ENCODE measurements around a stretch of chr3.

DNA sequence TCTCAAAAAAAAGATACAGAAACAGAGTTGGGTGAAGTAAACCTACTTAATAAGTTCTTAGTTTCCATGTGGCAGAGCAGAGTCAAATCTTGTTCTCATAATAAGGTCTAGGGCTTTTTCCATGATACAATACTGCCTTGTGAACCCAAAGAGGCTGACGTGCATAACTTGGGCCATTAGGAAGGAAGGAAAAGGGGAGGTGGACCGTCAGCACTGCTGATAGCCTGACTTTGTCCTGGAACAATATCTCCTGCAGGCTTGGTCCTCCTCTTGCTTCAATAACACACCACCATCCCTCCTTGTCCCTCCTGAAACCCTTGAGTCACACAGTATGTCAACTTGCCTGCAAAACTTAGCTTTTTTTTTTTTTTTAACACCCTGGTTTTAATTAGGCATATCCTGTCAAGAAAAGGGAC is 67.2 kb downstream of the WWTR1 start:
- PRO-cap: no peak

- PRO-cap: no peak
Observed at GRCh38 chr3:149924252-149924916, 46.3 kb downstream of the PFN2 start.

DNA sequence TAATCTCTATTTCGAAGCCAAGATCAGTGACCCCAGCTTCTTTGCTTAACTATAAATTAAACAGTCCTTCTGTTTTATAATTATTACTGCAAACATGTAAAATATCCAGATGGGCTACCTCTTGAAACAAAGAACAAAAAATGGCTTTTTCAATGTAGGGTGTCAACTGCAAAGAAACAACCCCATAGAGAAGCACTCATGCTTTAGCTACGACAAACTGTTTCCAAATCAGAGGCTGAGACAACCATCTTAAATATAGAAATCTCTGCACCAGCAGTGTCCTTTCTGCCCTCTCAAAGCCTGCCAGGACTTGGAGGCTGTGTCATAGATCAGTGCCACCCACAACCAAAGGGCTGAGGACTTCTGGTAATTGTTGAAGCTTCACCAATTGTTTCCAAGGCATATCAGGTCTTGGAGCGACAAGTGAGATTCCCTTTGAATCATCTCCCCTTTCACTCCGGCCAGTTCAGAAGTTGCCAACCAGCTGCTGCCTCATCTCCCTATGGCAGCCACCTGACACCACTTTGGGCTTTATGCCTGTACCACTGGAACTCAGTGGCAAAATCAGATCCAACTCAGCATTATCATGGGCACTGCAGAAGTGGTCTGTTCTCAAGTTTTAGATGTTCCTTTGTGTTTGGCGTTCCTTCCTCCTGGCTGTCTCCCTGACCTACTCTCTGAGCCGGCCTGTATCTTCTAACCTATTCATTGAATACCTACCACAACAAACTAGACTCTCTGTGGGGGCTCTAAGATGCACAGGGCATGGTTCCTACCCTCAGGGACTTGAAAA is 90.6 kb upstream of the PFN2 start:
- PRO-cap: no peak

DNA sequence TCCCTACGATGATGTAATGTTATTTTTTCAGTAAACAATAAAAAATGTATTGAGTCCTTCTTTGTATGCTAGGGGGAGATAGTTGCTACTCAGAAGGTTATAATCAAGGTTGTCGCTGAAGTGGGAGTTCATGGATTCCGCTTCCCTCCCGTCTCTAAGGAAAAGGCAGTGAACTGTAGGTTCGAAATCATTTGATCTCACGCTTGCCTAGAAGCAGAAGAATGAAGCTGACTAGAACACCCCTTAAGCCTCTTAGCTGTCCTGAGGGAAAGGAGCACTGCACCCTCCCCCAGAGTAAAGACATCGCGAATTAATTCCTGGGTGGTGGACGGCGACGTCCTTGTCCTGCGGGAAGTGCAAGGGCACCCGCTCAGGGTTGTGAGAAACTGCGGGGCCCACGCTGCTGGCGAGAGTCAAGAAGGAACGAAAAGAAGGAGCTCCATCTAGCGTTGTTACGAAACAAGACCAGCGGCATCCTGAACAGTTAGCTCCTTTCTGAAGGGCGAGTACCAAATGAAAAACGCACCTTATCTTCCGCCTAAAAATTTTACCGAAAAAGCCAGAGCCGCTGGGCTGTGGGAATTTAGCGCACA is 213.3 kb upstream of the PFN2 start:
- PRO-cap: no peak

DNA sequence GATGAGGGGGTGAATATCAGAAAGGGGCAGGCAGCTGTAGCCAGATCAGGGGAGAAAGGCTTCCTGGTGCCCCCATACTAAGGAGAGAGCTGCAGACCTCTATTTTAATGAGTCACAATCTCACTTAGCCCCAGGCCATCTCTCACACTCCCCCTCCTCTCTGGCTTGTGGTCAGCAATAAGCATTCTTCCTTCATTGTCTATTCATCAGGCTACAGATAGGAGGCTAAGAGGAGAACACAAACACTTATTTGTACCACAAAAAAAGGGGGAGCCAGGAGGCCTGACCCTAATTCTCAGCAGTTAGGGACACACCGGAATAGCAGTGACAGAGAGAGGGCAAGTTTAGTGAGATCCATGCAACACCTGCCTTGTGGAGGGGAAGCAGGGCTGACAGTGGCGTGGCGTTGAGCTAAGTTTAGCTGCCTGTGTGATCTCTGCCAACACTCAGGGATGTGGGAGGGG is 192.0 kb upstream of the TSC22D2 start:
- PRO-cap: no peak

DNA sequence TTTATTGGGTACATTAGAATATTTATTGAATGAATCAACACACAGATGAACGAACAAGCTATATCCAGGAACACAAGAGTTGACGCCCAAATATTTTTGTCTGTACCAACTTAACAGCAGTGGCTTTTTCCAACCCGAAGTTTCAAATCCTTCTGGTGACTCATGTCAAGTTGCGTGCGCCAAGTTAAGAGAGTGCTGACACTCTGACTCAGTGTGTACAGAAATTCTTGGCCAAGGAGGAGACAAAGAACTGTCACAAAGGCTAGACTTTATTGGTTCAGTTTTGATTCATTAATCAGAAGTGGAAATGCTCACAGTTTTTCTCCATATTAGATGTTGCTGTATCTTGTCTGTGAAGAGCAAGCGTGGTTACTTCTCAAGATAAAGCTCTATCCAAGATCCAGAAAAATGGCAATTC is 59.6 kb upstream of the TSC22D2 start:
- PRO-cap: no peak

DNA sequence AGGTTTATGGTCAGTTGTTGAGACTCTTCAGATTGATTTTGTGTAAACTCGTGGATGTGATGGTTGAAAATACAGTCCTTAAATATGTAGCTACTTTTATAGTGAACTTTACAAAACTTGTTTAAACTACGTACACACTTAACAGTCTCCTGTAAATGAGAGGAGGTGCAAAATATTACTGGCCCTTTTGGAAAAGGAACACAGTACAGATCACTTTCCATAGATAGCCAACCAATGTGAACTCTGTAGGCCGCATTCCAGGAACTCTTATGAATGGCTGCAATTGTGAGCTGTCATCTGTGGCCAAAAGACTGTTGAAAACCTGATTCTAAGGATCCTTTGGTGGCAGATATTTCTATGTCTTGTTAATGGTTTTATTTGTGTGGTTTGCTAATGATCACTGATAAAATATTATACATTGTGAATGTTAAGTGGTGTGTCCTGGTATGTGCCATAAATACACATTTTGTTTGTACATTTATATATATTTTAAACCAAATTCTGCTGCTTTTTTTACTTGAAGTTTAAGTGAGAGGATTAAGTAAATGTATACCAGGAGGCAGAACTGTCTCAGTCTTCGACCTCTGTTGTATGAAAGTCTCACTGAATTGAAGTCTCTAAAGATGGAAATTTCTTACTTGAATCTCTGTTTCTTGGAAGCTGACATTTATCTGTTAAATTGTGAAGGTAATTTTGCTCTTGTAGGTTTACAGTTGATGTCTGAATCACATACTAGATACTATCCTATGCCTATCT is 6.3 kb downstream of the TSC22D2 start:
- PRO-cap: no peak

GRCh38 chr3:150737114-150737906 is 25.7 kb downstream of the SIAH2 start:
- PRO-cap: no peak

DNA sequence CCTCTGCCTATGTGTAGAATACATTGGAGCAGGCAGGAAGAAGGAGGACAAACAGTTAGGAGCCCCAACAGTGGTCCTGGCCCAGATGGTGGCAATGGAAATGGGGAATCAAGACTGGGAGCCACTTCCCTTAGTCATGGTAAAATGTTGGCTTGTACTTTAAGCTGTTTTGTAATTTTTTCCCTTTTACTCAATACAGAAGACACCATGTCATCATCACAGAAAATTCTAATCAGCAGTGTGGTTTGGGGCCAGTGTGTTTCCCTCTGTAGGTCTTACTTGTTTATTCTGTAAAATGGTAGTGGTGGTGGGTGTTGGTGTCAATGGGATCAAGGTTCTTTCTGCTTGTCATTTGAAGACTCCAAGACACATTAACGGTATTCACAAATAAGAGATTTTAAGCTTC is 25.1 kb downstream of the SIAH2 start:
- PRO-cap: no peak

- PRO-cap: no peak
Observed at GRCh38 chr3:150747246-150747727, 15.7 kb downstream of the SIAH2 start.

GRCh38 chr3:151085858-151086044 is 287 bp downstream of the MED12L start:
- PRO-cap: no peak

GRCh38 chr3:151086500-151087638 is 1.4 kb downstream of the MED12L start:
- PRO-cap: no peak

DNA sequence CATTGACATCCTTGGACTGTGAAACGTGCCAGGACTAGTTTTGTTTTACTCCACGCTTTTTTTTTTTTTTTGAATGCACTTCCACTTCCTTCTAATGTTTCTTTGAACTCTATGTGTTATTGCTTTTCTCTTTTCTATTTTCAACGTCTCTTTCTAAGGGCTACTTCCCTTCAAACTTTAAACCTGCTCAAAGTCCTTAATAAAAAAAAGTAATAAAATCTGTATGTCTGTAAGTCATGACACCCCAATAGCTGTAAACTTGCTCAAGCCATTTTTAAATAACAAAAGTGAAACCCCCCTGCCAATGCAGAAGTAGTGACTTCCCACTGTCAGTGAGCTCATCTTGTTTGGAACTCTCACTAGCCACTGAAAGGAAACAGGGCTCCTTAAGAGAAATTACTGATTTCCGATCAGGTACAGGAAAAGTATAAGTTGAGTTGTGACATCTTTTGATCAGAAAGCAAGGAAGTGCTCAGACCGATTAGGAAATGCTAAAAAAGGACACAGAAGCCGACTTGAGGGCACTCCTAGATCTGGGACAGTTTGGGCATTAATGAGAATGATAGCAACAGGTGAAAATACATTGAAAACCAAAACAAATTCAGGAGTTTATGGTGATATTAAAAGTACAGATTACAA is 27.6 kb upstream of the GPR171 start:
- PRO-cap: no peak

- PRO-cap: no peak
Observed at GRCh38 chr3:151766560-151766953, 32.8 kb downstream of the AADACL2 start.

- PRO-cap: no peak
Observed at GRCh38 chr3:151770834-151771398, 37.2 kb downstream of the AADACL2 start.

DNA sequence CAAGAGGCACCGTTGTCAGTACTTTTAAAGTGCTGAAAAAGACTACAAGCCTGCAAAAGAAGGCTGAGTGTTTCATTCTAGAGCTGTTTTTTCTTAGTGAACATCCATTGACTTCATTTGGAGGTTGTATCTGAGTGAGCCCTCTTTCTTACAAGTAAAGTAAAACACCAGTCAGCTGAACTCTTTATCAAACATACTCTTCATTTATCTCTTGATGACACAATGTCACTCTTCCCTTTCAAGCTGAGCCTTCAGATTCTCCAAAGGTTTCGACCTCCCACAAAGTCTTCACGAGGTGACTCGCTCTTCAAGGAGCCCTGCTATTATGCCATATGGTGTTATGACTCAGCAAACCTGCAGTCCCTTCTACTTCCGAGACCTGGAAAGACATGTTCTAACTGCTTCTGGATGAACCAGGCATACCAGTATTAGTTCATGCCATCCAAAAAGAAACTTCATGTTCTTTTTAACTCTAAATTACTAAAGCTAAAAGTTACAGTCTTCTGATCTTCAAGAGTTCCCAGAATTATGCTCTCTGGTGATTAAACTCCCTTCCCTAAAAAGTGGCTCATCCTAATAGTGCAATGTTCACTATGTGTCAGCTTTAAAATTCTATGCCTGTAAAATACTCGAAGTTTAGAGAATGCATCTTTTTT is 23.2 kb downstream of the AADAC start:
- PRO-cap: no peak

DNA sequence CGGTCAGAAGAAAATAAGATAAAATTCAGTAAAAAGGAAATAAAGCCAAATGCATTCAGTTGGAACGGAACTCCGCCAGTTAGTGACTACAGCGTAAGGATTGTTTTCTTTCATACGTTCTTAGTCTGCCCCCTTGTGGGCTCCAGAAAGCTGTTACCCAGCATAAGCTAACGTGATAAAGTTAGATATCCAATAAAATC is 25.0 kb downstream of the AADAC start:
- PRO-cap: no peak

DNA sequence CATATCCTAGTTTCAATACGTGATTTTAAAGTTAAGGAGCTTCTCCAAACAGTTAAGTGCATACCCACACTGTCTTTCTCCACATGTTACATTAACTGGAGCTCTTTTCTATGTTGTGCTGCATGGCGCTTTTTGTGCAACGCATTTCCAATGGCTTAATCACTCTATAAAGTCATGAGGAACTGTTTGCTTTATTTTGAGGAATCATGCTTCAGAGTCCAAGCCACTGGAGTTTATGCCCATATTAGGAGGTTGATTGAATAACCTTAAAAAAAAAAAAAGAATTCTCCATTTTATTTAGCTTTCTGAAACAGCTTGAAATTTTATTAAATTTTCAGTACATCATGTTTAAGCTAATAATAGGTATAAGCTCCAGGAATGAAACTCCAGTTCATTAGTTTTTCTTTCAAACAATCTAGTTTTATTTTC is 109.4 kb upstream of the MBNL1 start:
- PRO-cap: no peak

DNA sequence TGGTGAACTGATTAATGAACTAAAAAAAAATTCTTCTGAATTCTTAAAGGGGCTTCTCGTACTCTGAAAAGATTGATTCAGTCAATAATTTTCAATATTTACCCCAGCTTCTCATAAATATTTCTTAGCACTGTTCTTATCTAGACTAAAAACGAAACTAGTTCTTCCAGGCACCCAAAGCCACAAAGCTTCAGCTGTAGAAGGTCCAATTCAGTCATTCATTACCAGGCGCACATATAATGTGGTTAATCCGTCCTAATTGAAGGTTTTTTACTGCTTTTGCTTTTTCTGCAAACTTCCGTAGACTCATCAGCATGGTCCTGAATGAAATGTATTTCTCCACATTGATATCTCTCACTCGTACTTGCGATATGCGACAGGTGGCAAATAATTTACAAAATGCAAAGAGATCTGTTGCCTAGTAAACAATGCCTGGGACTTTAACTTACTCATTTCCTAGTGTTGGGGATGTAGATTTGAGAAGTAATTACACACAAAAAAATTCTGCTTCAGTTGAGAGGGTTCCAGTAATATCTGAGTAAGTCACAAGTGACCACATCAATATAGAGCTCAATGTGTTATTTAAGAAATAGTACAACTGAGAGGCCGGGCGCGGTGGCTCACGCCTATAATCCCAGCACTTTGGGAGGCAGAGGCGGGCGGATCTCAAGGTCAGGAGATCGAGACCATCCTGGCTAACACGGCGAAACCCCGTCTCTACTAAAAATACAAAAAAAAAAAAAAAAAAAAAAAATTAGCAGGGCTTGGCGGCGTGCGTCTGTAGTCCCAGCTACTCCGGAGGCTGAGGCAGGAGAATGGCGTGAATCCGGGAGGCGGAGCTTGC is 74.9 kb upstream of the MBNL1 start:
- PRO-cap: no peak

GRCh38 chr3:152243249-152243924 is 25.3 kb upstream of the MBNL1 start:
- PRO-cap: unidirectional peak, plus-strand start at chr3:152243510